AG09309 (cell line): ENCODE measurements around the genes CLVS2, HEY2 and HINT3.

DNA sequence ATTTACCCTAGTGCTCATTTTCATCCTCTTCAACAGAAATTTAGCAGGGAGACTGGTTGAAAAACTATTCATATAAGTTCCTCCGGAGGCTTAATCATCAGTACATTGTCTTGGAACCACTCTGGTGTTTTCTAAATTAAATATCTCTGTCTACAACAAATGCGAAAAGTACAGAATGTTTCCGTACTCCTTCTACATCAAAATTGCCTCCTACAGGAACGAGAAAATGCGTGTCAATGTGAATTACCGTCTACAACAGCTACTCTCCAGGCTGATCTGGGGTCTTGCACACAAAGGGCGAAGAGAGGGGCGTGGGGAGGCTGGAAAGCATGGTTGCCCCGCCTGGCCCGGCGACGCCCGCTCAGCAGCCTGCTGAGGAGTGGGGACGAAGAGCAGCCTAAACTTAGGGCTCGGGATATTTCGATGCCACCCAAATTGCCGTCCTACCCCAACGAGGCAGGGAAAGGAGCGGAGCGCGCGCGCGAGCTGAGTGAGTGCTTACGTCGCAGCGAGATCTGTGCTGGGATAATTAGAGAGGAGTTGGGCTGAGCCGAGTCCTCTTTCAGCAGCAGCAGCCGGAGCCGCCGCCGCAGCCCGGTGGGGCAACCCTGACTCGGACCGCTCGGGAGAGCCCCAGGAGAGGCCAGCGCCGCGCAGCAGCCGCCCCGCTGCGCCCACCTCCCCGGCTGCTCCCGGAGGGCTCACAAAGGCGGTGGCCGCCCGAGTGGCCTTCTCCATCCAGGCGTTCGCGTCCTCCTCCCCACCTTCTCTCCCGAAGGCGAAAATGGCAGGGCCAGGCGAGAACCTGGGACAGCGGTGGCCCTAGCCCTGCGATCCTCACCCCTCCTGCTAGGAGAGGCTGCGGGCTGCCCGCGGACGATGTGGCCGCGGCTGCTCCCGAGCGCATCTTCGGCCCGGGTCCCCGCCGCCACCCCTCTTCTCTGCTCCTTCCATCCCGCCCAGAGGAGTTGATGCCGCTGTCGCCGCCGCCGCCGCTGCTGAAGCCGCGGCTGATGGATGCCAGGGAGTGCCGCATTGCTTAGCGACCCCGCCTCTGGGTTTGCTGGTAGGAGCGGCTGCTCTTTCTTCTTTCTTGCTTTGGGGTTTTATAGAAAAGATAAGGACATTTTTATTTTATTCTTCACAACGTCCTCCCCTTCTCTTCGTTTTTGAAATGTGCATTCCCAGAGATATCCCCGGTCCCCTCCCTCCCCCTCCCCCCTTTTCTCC, at the start of gene CLVS2:
TSS of gene CLVS2 (plus strand) at position 555 of the 1,230 bp plus-strand sequence.
- RRBS: 4% methylated on average over 10 of the region's 83 CpGs

DNA sequence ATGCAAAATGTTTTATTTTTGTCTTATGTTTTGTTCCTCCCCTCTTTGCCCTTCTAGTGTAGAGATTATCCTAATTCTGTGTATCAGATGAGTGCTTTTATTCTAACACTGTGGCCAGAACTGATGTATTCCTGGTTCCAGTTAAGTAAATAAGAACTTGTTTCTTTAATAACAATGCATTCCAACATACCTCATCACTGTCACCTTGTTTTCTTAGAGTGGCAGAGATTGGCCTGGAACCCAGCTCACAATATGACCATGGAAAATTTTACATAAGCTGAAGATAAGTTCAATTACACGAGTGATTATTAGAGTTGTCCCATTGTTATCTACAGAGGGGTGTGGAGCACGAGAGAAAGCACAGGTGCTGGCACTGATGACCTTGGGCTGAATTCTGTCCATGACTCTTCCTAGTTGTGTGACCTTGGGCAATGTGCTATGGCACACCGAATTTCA, 194.9 kb downstream of the TRDN start:
- RRBS: no CpG with 5 or more reads among the region's 3 CpGs

DNA sequence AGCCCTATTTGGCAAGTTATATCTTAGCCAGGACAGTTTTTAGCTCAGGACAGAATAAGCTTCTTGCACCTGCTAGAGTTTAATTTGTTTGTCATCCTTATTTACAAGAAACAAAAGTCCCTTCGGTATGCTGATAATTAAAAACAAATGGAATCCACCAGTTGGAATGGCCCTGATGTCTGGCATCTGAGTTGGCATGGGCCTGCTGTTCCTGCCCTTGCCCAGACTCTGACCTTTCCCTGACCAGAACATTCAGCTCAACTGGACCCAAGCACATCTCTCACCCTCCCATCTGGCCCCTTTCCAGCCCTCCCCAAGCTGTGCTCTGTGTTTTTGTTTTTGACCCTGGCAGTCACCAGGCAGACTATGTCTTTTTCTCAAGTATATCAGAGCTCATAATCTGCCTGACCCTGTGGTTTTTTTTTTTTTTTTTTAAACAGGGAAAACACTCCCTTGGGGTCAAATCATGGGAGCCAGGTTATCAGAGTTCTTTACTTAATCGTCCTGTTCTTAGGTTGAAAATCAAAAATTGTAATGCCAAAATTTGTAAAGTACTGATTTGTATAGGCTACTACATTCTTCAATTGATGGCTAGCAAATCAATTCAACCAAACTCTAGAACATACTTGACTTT, 117.6 kb downstream of the TRDN start:
- RRBS: no CpG with 5 or more reads among the region's 2 CpGs

DNA sequence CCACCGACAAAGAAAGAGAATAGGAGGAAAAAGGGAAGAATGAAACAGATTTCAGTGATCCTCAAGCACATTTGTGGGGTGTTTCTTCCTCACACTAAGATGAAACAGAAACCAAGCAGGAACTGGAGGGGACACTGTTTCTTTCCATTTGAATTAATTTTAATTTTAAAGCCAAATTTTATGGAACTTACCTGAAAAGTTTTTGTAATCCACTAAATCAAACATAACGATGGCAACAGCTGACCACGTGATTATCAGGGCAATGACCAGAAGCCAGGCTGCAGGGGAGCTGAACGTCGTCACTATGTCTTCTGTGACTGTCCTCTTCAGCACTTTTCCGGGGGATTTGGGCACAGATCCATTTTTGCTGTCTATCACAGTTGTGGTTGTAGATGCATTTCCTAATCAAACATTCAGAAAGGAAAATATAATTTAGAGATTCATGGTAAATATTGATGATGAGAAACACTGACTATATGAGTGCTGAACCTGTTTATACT, 66.0 kb downstream of the TRDN start:
- RRBS: no CpG with 5 or more reads among the region's 6 CpGs

- RRBS: no CpG with 5 or more reads among the region's 8 CpGs
Observed at GRCh38 chr6:123802198-123802643, 1.4 kb upstream of the NKAIN2 start.

- RRBS: no CpG with 5 or more reads among the region's 6 CpGs
Observed at GRCh38 chr6:124978725-124979471, 16.7 kb downstream of the RNF217 start.

DNA sequence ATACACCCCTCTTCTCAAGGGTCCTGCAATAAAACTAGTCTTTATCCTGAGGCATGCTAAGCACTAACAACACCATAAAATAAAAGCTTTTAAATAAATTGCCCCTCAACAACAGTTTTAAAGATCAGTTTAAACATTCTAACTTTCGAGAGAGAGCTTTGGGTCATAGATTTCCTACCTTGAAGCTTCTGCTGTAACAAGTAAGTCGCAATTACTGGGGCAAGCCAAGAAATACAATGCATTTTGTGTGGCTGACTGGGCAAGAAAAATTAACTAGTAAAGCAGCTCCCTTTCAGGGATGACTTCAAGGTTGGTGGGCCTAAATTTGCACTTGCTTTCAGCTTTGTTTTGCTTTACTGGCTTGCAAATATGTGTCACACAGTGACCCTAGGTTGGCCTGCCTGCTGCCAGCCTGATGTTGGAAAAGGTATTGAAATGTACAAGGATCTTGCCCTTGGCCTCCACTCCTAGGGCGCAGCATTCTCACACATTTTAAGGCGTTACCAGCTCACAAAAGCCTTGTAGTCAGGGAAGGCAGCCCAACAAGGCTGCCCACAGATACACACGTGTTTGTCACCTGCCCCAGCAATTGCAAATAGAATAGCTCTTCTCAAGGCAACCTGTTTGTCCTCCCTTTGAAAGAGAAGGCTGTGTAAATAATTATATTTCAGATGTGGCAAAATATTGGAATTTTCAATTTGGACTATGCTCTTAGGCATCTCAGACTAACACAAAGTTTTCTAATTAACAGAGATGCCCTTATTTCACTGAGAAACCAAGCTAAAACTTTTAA, 3.8 kb upstream of the HEY2 start:
- RRBS: no CpG with 5 or more reads among the region's 5 CpGs

DNA sequence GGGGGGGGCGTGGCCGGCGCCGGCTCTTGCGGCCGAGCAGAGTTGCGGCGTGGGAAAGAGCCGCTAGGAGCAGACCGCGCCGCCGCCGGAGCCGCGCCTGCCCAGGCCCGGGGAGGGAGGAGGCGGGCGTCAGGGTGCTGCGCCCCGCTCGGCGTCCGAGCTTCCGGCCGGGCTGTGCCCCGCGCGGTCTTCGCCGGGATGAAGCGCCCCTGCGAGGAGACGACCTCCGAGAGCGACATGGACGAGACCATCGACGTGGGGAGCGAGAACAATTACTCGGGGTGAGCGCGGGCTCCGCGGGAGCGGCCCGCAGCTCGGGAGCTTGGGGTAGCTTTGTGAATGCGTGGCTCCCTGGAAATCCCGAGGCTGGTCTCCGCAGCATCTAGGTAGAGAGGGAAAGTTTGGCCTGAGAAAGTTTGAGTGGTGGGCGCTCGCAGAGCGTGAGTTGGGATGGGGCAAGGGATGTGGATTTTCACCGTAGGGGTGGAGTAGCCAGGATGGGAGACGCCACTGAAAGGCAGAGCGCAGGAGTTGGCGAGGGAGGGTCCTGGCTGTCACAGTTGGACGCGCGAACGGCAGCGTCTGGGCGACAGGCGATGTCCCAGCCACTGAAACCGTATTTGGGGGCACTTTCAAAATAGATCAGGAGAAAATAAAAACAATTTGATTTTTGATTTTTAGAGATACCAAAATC, at the start of gene HEY2:
TSS of gene HEY2 (plus strand) at position 54 of the 694 bp plus-strand sequence.
- RRBS: 2% methylated on average over 22 of the region's 66 CpGs

GRCh38 chr6:125750273-125750769, 889 bp downstream of the HEY2 start:
- RRBS: no CpG with 5 or more reads among the region's 12 CpGs

- RRBS: no CpG with 5 or more reads among the region's 14 CpGs
Observed at GRCh38 chr6:125780221-125780585, 10.6 kb upstream of the NCOA7 start.

DNA sequence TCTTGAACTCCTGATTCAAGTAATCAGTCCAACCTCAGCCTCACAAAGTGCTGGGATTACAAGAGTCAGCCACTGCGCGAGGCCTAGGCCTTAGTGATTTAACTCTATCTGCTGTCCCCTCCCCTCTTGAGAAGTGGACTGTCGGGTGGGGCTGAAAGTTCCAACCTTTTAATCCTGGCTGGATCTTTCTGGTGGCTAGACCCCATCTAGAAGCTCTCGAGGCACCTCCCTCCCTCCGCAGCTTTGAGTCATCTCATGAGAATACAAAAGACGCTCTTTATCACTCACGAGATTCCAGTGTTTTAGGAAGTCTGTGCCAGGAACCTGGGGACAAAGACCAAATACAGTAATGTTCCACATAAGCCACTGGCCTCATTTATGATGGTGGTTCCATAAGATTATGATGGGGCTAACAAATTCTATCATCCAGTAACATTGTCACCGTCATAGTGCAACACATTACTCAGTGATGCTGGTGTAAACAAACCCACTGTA, 48.6 kb downstream of the NCOA7 start:
- RRBS: no CpG with 5 or more reads among the region's 8 CpGs

DNA sequence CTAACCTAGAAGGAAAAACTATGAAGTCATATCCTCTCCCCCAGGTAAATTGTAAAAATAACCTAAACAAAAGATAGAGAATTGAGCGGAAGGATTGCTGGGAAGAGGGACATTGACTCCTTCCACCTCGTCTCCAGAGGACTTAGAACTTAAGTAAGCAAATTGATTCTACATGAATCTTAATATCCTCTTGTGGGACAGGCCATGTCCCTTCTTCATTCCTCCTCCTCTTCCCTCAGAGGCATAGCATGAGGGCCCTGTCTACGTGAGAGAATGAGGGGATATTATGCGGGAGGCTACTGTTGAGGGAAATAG, 49.7 kb upstream of the HINT3 start:
- RRBS: no CpG with 5 or more reads among the region's 4 CpGs

DNA sequence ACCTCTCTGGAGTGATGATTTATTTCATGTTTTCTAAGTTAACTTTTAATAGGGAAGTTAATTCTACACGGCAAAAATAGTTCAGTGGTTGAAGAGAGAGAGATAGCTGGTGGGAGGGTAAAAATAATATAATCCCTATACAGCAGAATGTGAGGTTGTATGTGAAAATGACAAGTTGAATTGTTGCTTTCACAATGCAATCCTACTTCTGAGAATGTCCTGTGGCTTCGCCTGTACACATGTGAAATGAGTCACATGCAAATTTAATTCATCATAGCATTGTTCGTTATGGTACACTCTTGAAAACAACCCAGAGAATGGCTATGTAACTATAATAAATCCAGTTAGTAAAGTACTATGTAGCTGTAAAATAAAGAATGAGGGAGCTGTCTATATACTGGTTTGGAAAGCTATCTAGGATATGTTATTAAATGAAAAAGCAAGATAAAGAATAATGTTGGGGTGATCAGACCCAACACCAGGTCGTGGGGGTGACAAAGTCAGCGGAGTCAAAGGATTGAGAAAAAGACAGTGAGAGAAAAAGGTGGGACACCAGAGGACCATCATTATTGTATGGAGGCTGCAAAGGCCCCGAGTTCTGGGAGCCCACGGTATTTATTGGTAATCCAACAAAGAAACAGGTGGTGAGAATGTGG, 45.9 kb upstream of the HINT3 start:
- RRBS: no CpG with 5 or more reads among the region's 7 CpGs

DNA sequence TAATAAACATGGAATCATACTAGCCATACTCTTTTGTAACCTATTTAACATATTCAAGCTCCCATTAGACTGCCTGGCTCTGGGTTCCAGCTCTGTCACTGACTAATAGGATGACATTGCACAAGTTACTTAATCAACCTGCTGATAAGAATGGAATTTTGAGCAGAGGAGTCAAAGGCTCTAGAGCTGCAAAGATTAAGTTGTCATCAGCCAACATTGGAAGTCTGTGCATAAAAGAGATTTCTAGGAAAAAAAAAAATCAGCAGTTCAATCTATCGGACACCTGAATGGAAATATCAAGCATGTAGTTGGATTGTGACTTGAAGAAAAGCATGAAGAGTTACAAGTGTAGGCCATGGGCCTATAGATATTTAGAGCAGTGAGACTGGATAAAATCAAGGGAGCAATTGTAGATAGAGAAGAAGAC, 11.1 kb upstream of the HINT3 start:
- RRBS: no CpG with 5 or more reads among the region's 1 CpG

DNA sequence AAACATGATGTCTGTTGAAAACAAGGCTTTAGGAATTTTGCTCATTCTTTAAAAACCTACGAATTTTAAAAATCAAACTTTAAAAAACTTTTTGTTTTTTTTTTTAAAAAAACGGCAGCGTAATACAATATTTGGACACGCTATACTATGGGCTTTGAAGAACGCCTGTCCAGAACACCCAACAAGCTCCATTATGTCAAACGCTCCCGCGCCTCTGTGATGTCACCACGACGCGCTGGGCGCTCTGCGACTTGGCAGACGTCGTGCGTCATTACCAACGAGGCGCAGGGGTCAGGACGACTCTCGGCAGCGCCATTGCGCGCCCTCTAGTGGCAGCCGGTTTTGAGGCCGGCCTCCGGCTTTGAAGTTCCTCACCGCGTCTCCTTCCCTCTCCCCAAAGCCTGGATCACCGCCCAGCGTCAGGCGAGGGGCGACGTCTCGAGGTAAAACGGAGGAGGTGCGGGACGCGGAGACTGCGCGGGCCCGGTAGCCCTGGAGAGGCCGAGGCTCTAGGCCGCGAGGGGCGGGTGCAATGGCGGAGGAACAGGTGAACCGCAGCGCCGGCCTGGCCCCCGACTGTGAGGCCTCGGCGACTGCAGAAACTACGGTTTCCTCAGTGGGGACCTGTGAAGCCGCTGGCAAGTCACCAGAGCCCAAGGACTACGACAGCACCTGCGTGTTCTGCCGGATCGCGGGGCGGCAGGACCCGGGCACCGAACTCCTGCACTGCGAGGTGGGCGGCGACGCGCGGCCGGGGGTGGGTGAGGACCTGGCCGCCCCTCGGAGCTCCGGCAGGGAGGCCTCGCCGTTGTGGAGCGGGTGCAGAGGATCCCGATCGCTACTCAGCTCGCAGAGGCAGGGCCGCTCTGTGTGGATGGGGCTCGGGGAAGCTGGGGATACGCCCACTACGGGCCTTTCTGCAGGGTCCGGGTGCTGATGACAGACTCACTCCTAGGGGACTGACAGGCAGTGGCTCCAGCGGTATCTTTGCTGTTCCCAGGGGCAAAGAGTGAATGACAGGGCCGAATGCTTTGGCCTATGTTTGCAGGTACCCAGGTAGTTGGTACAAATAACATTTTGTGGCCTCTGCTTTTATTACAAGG, at the start of gene HINT3:
TSS of gene HINT3 (plus strand) at position 325 of the 1,103 bp plus-strand sequence.
- RRBS: 3% methylated on average over 20 of the region's 85 CpGs

GRCh38 chr6:125994993-125995720, 8.8 kb downstream of the TRMT11 start:
- RRBS: no CpG with 5 or more reads among the region's 4 CpGs

DNA sequence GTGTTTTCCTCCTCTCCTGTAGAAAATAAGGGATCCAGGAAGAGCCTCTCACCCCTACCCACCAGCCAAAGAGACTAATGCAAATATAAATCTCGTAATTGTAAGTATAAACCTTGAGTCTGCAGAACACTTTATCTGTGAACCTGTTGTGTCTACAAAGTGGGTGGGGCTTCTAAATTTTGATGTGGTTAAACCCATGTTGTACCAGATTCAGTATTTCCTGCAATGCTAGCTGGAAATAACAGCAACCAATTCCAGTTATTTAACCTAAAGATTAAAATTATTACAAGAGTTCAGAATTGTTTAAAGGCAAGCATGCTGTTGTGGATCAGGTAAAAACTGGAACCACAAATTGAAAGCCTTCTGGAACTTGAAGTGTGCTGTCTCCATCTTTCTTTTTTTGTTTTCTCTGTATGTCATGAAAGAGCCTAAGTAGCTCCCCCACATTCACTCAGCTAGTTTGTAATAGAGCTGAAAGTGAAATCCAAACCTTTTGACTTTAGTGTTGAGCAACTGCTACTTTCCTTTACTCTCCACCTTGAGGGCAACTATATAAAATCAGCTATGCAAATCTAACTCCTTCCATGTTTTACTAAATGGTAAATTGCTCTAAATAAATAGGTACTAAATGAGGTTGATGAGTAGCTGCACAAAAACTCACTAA, 17.8 kb upstream of the THEMIS start:
- RRBS: no CpG with 5 or more reads among the region's 1 CpG

- RRBS: no CpG with 5 or more reads among the region's 5 CpGs
Observed at GRCh38 chr6:128222360-128222946, 297.9 kb downstream of the PTPRK start.

DNA sequence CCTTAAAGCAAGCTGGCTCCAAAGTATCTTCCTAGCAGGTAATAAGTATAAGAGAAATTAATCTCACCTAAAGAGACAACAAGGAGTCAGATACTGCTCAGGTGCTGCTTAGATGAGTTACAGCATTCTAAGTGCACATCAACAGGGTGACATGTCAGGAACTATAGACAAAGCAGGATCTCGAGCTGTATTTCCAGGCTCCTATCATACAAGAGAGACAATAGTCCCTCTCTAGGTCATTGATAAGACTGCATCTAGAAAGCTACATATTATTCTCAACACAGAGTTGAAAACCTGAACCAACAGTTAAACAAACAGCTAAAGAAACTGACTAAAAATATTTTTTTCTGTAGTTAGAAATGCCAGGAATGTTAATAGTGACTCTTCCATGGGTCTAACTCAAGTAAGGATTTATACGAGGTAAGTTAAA, 3.9 kb downstream of the PTPRK start:
- RRBS: no CpG with 5 or more reads among the region's 2 CpGs